Aortic smooth muscle cell (primary cell): ENCODE measurements around the gene PTRHD1.

DNA sequence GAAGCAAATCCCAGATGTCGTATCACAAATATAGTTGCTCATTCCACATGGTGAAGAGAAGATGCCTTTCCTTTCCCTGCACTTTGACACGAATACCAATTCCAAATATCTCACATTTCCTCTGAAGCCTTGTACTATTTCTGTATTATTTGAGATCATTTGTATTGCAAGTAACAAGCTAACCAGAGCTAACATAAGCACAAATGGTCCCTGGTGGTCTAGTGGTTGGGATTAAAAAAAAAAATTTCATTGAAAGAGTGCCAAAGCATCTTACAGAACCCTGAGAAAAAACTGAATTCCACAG, 3.7 kb upstream of the FAM228A start:
- RRBS: no CpG with 5 or more reads among the region's 2 CpGs

- RRBS: no CpG with 5 or more reads among the region's 1 CpG
Measured at GRCh38 chr2:24260944-24261381, 86.1 kb downstream of the FAM228A start.

DNA sequence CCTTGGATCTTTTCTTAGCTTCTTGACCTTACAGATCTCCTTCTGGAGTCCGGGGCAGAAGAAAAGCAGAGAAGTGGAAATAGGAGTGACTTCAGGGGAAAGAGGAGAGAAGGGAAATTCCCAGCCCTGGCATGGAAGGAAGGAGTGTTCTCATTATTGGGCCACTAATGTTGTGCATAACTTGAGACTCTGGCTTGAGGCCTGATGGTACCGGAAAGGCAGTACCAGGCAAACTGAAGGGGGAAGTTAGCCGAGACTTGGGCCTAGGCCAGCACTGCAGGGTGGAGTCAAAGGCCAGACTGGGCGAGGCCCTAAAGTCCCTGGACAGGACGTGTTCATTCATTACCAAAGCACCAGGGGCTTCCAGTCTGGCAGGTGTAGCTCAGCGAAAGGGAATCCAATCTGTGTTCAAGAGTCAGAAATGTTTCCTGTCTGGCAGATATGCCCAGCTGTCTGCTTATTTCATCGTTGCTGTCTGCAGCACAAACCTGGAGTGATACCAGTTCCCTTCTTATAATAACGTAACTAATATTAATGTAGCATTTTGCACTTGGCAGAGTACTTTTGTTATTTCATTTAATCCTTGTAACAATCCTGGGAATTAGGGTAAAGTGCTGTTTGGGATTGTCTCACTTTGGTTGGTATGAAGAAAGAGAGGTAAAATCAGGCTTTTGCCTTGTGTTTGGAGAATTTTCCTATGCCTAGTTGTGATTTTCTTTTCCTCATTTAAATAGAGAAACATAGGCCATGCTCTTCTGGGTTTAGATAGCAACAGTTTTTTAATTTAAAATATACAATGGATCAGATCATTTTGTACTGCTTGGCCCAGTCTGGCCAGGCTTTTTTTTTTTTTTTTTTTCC, 4.8 kb upstream of the ITSN2 start:
- RRBS: no CpG with 5 or more reads among the region's 8 CpGs

DNA sequence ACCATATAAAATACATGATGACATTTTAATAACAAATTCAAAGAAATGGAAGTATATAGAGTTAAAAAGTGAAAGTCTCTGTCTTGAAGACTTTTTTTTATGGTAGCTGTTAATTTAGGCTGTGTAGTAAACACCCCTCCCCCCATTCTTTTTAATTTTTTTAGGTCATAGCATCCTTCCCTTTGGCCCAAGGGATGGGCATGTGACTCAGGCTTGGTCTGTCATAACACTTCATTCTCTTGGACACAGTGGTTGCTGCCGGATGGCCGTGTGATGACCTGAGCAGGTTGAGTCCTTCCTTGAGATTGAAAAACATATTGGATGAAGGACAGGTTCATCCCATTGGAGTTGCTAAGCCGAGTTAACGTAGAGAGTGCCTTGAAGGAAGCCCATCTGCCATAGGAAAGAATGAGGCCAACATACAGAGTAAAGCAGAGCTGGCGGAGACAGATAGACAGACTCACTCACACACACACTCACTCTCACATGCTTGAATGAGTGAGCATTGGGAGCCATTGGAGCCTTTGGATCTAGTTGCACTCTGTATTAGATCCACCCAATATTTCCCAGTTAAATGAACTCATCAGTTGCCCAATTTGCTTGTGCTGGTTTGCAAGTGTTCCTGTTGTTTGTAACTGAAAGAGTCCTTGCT, 14.6 kb downstream of the NCOA1 start:
- RRBS: no CpG with 5 or more reads among the region's 5 CpGs

DNA sequence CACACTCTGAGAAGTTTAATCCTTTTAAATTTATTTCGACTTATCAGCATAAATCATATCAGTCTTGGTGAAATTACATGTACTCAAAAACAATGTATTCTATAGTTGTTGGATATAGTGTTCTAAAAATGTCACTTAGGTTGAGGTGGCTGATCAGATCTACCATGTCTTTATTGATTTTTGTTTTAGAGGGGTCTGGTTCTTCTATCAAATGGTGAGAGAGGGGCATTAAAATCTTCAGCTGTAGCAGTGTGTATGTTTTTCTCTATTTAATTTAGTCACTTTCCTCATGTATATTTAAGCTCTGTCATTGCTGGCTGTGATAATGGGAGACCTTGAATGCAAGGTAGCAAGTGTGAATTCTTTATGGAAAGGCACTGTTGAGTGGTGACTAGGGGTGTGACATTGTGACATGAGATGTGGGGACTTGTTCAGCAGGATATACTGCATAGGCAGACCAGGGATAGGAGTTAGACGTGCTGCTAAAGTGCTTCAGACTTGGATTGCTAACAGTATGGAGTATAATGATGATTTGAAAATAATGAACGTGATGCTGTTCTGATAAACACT, 134.9 kb downstream of the NCOA1 start:
- RRBS: no CpG with 5 or more reads among the region's 3 CpGs

DNA sequence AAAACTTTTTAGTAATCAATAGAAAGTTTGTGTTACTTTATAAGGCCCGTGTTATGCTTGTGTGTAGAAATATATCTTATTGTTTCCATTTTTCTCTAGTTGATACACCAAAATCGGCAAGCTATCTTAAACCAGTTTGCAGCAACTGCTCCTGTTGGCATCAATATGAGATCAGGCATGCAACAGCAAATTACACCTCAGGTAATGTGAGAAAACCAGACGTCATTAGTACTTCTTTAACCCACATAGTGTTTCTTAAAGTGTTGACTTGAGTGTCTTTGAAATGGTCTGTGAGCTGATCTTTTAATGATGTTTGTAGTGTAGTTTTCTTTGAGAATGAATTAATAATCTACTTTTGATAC, 53.9 kb downstream of the PTRHD1 start:
- RRBS: no CpG with 5 or more reads among the region's 3 CpGs

DNA sequence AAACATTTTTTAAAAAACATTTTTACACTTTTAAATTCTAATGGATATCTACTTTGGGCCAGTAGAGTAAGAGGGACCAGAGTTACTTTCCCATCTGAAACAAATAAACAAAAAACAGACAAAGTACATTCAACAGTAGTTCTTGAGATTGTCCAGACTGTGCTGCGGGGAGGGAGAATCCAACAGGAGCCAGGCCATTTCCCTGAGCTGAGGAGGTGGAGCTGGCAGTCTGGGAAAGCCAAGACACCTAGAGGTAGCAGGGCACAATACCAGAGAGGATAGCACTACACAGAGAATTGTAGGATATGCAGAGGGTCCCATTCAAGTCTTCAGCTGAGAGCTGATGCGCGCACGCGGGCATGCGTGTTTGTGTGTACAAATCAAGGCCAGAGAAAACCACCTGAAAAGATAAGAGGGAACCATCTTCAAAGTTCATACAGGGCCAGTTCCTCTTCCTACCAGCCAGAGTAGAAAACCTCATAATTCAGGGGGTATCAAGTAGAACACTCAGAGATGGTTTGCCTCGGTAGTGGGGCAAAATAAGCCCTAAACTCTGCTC, 44.0 kb downstream of the PTRHD1 start:
- RRBS: no CpG with 5 or more reads among the region's 7 CpGs

- RRBS: 1% methylated on average over 26 of the region's 80 CpGs
Measured at GRCh38 chr2:24792621-24793791, at the start of gene PTRHD1. Gene PTRHD1 (minus strand): TSS chr2:24793391.

GRCh38 chr2:24820355-24820900, 27.2 kb downstream of the CENPO start:
- RRBS: no CpG with 5 or more reads among the region's 12 CpGs

DNA sequence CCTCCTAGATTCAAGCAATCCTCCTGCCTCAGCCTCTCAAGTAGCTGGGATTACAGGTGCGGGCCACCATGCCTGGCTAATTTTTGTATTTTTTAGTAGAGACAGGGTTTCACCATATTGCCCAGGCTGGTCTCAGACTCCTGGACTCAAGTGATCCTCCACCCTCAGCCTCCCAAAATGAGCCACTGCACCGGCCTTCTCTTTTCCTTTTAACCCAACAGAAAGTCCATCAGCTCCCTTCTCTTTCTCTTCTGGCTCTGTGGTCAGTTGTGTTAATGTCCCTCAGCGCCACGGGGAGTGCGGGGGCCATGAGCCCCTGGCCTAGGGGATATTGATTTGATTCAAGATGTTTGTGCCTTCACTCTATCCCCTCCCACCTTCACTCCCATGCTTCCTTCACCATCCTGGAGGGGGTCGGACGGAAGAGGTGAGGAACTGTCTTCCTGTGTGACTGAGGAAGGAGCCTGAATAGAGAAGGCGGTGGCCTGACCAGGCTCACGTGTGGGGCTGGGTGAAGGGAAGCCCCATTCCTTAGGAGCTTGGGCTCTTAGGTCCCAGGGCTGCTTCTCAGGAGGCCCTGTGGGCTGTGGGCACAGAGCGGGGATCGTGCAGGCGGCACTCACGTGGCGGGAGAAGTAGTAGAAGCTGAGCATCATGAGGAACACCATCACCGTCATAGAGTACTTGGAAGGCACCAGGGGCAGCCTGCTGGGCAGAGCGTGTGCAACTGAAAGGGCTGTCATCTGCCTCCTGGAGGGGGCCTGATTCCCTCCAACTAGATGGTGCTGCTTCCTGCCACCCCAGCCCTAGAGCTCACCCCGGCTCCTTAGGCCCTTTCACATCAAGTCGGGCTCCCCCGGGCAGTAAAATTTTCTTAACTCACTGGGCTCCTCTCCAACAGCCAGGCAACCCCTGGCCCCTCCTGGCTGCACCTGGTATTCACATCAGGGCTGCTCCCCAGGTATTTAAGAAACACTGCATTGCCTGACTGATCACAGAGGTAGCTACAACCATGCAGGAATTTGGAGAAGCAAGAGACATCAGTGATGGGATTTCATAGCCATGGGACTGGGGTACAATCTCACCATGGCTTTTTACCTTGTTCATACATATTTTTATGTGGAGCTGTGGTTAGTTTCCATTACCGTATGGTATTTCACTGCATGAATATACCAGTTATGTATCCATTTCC, 32.6 kb downstream of the CENPO start:
- RRBS: no CpG with 5 or more reads among the region's 20 CpGs

GRCh38 chr2:24878323-24878940, 41.6 kb downstream of the ADCY3 start:
- RRBS: no CpG with 5 or more reads among the region's 16 CpGs

DNA sequence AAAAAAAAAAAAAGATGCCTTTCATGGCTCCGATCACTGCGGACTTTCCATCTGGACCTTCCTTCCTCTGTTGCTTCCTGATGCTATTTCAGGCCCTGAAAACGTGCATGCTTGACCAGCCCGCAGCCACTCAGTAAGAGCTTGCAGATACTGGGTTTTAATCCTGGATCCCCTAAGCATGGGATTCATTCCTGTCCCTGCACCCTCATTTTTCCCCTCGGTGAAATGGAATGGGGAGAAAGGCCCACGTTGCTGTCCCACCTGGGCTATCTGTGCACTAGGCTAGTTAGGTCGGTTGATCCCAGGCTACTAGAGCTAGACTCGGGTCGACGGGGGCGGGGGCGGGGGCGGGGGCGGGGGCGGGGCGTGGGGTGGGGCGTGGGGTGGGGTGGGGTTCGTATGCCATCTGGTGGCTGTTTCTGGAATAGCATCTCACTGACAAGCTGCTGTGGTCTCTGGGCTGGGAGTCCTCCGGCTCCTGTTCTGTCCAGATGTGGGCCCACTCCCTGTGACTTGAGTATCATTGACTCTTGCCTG, 39.3 kb downstream of the POMC start:
- RRBS: no CpG with 5 or more reads among the region's 19 CpGs

DNA sequence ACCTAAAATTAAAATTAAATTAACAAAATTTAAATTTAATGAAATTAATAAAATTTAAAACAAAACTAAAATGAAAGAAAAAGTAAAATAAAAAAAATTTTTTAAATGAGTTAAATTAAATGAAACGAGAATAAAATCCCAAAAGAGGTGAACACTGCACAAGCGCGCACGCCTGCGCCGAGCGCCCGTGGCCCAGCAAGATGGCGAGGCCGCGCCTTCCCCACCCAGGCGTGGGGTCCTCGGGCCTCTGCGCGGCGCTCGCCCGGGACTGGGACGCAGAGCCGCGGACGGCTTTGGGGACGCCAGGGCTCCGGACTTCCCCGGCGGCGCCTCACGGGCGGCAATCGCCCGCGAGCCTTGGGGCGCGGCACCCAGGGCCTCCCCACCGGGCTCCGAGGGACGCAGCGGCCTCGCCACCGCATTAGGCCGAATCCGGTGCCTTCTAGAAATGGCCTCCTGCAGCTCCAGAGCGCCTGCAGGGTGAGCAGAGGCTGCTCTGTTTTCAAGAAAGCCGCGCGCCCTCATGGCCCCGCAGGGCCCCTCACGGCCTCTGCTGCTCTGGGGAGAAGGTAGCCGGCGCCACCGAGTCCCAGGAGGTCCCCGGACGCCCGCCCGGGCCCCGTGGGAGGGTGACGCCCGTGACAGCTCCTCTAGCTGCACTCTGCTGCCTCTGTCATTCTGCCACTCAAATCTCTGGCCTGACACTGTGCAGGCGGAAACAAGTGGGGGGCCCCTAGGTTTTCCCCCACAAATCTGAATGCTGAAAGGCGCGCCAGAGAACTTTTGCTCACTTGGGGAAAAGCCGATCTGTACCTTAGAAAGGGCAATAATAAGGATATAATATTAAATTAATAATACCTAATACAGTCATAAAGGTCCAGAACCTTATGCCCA, 35.9 kb upstream of the POMC start:
- RRBS: 9% methylated on average over 25 of the region's 62 CpGs

DNA sequence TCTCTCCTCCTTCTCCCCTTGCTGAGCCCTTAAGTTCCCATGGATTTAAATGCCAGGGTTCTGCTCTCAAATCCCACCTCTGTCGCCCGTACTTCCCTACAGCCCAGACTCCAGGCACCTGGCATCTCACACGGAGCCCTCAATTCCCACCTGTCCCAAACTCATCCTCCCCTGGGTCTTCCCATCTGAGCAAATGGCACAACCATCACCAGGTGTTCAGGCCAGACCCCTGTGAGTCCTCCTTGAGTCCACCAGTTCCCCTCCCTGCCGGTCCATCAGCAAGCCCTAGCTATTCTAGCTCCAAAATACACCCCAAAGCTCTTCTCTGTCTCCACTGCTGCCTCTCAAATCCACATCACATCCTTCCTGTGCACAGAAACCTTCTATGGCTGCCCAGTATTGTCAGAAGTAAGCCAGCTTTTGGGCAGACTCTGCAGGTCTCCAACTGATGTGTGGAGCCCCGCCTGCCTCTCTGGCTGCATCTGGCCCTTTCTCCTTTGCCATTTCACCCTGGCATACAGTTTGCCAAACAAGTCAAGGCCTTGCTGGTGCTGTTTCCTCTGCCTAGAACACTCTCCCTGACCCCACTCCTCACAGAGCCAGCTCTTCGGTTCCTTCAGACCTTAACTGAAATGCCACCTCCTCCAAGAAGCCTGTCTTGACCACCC, 67.6 kb downstream of the DNMT3A start:
- RRBS: no CpG with 5 or more reads among the region's 6 CpGs

- RRBS: no CpG with 5 or more reads among the region's 11 CpGs
Measured at GRCh38 chr2:25323507-25324145, 18.1 kb downstream of the DNMT3A start.

DNA sequence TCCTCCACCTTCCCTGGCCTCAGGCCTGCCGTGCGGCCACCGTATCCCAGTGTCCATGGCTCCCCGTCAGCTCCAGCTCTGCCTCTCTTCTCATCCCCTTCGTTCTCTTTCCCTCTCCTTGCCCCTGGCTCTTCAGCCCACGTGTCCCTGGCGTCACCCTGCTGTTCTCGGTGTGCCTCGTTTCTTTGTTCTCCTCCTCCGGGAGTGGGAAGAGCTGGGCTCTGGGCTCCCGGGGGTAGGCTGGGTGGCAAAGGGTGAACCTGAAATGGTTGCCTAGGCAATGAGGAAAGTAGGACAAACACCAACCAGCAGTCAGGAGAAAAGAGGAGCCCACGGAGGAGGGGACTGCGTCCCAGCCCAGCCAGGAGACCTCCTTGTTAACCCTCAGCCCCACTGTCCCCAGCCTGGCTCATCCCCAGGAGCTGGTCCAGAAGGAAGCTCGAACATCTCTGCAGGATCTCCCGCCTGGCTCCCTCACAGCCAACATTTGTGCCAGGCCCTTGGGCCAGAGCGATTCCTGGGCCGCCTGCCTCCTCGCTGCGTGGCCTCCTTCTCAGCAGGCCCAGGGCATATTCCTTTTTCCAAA, 30.8 kb upstream of the DNMT3A start:
- RRBS: no CpG with 5 or more reads among the region's 19 CpGs

DNA sequence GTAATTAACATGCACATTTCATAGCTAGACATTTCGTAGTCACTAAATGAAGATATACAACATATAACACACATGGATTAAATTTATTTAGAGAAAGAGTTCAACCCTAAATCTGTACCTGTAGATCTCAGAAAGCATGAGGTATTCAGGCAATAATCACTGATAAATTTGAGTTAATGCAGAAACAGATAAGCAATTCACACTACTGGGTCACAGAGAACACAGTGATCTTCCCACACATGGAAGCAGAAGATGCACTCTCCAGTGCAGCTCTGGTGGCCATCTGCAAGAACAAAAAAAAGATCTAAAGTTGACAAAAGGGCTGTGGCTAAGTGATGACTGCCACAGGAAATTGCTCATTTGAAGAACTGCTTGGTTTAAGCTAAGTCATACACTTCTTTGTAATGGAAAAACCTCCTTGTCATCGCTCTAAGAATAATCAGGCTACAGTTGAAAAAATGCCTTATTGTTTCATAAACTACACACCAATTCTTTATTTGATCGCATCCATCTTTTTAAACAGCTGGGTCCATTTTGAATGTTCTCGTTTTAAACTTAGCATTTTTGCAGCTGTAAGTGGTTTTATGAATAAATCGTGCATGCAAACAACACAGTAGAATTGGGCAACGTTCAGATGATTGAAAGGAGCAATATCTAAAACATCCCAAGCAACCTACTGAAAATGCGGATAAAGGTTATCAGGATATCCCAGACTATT, 115.1 kb downstream of the DTNB start:
- RRBS: no CpG with 5 or more reads among the region's 7 CpGs

DNA sequence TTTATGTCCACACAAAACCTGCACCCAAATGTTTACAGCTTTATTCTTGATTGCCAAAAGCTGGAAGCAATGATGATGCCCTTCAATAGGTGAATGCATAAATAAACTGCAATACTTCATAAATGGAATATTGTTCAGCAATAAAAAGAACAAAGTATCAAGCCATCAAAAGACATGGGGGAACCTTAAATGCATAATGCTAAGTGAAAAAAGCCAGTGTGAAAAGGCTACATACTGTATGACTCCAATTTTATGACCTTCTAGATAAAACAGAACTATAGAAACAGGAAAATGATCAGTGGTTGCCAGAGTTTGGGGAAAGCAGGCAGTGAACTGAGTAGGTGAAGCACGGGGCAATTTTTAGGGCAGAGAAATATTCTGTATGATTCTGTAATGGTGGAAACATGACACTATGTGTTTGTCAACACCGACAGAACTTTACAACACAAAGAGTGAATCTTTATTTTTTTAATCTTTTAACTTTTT, 14.9 kb downstream of the DTNB start:
- RRBS: no CpG with 5 or more reads among the region's 2 CpGs

DNA sequence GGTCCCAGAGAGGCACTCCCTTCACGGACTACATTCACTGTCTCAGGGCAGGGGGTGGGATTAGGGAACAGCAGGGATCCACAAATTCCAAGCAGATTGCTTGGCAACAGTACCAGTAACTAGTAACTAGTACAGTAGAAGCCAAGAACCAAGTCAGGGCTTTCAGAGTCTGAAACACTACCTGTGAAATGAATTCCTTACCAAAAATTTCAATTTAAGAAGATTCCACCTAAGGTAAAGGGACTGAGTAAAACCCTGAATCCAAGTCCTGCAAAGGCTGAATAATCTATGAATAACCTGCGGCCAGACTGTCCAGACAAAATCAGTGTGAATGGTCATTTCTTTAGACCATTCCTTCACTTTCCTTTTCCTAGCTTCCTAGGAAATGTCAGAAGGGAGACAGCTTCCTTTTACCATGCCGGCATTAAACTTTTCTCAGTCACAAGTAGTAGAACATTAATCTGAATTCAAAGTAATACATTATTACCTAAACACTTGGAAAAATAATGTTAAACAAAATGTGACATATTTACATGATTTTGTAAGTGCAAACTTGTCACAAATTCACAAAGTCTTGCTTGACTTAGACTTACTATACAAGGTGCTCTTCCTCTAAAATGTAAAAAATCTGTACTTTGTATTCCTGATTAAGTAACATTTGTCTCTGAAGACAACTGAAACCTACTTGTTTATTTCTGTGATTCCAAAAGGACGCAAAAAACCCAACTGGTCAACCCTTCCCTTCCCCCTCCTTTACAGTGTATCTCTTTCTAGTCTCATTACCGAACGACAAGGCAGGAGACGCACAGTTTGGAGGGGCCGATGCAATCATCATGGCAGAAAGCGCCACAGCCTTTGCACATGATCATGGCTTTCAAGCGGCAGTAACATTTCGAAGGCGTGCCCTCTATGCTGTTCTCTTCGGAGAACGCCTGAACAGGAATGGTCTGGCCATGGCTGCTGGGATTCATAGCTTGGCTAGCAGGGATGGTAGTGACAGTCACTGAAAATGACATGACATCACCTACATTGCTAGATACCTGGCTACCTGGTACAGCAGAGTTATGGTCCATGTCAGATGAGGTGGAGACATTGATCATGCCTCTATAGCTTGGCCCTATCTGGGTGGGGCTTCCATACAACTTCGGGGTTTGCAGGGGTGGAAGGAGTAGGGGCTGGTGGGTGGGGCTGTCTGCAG, 68.3 kb upstream of the DTNB start:
- RRBS: no CpG with 5 or more reads among the region's 15 CpGs

- RRBS: no CpG with 5 or more reads among the region's 2 CpGs
Measured at GRCh38 chr2:25809588-25810036, 68.7 kb downstream of the ASXL2 start.